SJSA1 (cell line): ENCODE measurements around a stretch of chr20.

DNA sequence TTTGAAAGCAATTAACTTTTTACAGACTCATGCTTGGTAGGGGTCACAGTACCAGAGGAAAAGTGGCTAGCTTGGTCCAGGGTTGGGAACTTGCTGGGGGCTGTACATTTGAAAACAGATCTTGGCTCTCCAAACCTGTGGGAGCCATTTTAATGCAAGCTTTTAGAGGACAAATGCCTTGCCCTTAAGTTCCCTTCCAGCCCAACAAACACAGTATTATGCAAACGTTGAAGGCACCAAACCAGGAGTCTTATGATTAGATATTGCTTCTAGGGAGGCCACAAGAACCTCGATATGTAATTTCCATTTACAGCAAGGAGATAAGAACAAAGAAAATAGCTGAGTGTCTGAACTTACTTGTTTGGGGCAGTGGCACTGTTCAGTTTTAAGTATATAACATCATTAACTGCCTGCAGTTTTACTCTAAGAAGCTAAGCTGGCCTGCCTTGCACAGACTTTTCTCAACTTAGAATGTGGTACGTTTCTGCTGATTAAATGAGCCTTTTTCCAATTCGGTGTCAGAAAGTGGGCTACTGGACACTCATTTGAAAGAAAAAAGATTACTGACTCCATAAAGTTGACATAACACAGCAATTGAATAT, 2.3 kb downstream of the ZMYND8 start:
- RAMPAGE, long total RNA: no peak

GRCh38 chr20:47357006-47357272, 440 bp upstream of the ZMYND8 start:
- RAMPAGE, long total RNA: no peak

- RAMPAGE, long total RNA: no peak
These were observed 2.4 kb upstream of the ZMYND8 start for GRCh38 chr20:47358657-47359480.

GRCh38 chr20:47359481-47360013, 3.0 kb upstream of the ZMYND8 start:
- RAMPAGE, long total RNA: no peak

DNA sequence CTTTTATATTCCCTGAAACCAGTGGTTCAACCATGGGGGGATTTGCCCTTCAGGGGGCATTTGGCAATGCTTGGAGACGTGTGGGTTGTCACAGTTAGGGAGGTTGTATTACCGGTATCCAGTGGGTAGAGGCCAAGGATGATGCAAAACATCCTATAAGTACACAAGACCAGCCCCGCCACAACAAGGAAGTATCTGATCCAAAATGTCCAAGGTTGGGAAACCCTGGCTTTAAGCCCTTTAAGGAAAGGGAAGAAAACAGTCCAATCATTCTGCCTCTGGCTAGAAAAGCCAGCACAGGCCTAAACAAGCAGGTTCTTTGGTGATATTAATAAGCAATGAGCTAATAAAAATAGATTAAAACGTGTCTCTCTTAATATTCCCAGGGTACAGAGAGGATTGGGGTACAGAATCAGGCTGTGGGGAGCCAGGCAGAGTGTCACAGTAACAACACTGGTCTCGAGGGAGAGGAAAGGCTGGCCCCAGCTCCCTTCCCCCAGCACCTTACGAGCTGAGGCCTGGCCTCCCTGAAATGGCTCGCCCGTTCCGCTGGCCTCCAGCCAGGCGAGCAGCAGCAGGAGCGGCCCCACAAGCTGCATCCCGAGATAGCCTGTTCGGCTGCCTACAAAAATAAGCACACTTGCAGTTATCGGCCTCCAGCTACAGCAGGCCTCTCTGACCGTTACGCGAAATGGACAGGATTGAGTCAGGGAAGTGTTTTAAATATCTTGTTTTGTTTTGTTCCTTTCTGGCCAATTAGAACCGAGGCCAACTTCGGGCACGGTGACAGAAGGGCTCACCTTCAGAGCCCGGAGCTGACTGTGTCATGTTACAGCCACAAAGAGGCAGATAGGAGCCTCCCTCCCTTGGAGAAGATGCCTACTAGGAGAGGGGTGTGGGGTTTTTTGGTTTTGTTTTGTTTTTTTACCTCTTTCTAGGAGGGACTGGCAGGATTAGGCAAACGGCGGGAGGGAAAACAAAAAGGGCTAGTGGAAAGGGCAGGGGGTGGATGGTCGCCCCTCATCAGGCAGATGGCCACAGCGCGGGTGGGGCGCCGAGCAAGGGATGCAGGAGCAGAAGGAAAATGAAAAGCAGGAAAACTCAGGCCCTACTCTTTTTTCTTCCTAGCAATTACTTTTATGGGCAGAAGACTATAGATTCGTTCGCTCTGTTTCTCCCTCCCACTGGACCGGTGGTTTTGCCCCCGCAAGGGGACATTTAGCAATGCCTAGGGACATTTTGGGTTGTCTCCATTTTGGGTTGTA, 4.1 kb upstream of the ZMYND8 start:
- RAMPAGE, long total RNA: no peak

DNA sequence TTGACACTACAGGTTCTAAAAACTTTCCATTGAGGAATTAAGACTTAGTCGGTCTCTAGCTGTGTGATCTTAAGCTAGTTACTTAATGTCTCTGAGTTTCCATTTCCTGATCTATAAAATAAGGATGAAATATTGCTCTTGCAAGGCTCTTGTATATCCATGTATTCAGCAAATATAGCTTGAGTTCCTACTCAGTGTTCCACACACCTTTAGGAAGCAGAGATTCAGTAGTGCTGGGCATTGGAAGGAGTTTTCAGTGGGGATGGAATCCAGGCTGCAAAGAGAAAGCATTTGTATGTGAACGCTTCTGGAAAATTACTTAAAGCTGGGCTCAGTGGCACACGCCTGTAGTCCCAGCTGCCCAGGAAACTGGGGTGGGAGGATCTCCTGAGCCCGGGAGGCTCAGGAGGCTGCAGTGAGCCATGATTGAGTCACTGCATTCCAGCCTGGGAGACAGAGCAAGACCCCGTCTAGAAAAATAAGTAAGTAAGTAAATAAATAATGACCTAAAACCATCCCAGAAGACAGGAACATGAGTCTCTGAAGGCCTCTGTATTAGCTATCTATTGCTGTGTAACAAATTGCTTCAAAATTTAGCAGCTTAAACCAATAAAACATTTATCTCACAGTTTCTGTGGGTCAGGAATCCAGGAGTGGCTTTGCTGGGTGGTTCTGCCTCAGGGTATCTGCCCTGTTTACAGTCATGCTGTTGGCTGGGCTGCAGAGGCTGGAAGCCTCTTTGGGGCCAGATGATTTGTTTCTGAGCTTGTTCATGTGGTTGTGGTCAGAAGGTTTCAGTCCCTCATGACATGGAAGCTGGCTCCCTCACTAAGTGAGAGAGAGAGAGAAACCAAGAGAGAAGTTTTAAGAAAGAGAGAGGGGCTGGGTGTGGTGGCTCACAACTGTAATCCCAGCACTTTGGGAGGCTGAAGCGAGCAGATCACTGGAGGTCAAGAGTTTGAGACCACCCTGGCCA, 48.5 kb upstream of the NCOA3 start:
- RAMPAGE, long total RNA: no peak

- RAMPAGE, long total RNA: no peak
These were observed 45.3 kb downstream of the SULF2 start for GRCh38 chr20:47739855-47740573.

DNA sequence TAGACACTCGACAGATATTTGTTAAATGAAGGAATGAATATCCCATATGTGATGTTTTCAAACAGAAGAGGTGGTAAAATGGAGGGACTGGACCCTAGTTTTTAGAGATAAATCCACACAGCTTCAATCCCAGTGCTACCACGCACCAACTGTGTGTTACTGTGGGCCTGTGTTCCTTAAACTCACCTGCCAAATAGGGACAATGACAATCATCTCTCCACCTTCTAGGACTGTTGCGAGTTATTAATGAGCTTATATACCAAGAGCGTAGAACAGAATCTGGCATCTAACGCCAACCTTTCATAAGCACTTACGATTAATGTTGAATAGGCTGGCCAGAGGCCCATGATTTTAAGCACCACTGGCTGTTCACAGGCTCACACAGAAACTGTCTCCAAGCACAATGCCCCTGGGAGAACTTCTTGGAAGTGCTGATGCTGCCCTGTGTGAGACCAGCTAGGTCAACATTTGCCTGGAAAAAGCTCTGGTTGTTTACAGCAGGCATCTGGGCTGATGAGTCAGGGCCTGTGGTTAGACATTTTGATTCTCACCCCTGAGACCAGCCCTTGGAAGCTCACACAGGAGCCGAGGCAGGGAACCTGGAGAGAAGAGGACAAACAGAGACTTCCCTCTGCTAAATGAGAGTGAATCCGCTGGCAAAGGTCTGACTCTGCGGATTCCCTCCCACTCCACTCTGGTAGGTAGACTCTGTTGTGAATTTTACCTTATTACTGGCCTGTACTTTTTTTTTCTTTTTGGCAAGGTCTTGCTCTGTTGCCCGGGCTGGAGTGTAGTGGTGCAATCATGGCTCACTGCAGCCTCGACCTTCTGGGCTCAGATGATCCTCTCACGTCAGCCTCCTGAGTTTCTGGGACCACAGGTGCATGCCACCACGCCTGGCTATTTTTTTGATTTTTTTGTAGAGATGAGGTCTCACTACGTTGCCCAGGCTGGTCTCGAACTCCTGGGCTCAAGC, 6.8 kb upstream of the SULF2 start:
- RAMPAGE, long total RNA: no peak

DNA sequence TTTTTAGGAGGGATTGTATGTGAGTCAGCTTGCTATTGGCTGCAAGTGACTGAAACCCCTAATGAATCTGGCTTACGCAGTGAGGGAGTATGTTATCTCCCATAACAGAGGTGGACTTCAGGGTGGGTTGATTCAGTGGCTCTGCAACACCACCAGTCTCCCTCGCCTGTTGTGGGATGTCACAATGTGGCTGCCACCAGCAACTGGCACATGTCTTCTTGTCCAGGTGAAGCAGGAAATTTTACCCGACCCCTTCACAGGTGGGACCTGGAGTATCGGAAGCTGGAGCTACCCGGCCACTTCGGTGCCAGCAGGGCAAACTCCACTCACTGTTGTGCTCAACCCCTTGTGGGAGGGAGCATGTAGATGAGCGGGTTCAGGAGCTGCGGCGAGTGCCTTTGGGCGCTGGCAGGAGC, 20.5 kb upstream of the SULF2 start:
- RAMPAGE, long total RNA: no peak

- RAMPAGE, long total RNA: no peak
These were observed 204.6 kb upstream of the SULF2 start for GRCh38 chr20:47989648-47990441.

DNA sequence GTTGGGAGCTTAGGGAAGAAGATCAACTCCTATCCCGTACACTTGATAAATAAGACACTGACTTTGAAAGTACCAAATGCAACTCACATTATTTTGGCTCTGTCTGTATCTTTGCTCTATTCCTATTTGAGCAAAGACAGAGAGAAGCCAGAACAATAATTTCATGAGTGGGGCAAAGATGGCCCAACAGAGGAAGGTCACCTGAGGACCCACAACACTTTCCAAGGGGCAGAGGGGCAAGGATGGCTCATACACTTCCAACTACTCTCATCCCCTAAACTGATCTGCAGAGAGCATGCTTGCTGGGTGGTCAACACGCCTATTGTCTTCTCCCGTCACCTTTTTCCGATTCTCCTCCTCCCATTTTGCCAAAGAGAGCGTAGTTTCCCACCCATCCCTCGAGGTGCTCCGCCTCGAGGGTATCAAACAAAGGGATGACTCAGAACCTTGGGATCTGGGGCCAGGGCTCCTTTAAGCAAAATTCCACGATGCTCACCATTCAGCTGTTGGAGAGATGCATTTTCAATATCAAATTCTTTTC, 507.4 kb upstream of the SULF2 start:
- RAMPAGE, long total RNA: no peak

DNA sequence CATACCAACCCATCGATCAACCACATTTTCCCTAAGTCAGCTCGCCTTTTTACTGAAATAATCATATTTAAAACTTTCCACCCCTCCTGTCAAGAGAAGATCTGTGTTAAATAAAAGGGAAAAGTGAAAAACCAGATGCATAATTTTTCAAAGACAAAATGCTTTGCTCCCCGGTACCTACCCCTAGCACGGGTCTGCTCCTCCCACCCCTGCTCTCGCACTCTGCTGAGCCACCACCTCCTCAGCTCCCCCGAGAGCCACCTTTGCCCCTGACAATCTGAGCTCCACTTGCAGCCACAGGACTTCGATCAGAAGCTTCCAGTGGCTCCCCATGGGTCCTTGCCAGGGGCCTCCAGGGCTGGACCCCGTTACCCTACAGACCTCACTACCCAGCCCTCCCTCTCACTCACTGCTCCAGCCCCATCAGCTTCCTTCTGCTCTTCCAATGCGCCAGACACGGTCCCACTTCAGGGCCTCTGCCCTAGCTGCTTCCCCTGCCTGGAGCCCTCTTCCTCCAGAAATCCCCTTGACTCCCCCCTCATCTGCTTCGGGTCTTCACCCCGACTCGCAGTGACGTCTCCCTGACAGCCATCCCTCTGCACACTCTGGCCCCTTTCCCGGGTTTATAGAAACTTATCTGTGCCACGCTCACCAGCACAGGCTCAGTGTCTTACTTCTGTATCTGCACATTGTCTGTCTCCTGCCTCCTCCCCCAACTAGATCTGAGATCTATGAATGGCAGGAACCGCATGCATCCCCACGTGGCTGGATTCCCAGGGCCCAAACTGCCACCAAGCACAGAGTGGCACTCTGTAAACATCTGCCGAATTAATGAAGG, 171.5 kb downstream of the PREX1 start:
- RAMPAGE, long total RNA: no peak

- RAMPAGE, long total RNA: no peak
These were observed 148.3 kb downstream of the PREX1 start for GRCh38 chr20:48679132-48680194.

GRCh38 chr20:48750463-48750877, 77.3 kb downstream of the PREX1 start:
- RAMPAGE, long total RNA: no peak

GRCh38 chr20:48751902-48752422, 75.8 kb downstream of the PREX1 start:
- RAMPAGE, long total RNA: no peak

DNA sequence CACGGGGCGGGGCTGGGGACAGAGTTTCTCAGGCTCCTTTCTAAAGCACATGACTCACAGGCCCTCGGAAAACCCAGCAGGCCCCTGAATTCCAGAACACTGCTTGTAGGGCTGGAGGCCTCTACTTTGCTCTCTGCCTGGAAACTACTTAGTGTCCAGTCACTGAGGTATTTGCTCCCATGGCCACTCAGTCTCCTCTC, 51.4 kb downstream of the PREX1 start:
- RAMPAGE, long total RNA: no peak

GRCh38 chr20:48920983-48921104, 667 bp upstream of the ARFGEF2 start:
- RAMPAGE, long total RNA: no peak

- RAMPAGE, long total RNA: no peak
These were observed 53.0 kb downstream of the ARFGEF2 start for GRCh38 chr20:48974489-48974900.

DNA sequence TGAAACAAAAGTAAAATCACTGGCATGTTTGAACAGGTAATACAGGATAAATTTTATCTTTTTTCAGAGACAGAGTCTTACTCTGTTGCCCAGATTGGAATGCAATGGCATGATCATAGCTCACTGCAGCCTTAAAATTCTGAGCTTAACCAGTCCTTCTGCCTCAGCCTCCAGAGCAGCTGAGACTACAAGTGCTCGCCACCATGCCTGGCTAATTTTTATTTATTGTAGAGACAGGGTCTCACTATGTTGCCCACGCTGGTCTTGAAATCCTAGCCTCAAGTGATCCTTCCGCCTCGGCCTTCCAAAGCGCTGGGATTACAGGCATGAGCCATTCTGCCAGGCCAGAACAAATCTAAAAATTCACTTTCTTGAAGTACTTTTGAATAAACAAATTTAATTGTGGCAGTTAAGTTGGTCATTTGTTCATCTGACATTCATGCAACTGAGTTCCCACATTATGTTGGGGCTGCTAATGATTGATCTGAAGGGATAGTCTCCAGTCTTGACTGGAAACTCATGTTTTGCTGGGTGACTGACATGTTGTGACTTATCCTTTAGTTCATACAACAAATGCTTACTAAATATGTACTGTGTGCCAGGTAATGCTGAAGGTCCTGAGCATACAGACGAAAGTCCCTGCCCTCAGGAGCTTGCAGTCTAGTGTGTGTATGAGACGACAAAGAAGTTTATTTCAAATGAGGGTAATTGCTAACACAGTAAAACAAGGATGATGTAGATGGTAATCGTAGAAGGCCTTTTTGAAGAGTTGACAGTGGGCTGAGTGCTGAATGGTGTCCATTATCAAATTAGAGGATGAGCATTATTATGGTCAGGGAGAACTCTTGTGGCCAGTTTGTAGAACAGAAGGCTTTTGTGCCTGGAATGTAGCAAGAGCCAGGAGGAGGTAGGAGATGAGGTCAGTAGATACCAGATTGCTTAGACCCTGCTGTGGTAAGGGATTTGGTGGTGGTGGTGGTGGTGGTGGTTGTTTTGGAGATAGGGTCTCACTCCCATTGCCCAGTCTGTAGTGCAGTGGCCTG, 5.9 kb downstream of the CSE1L start:
- RAMPAGE, long total RNA: no peak

GRCh38 chr20:49187120-49187767, 890 bp downstream of the STAU1 start:
- RAMPAGE, long total RNA: no peak